Measurements from ENCODE around the genes HLCS, RIPPLY3, VPS26C and ETS2.

GRCh38 chr21:36965933-36966998 lies at the start of gene HLCS:
TSS of gene HLCS (minus strand) at chr21:36966669.
- PRO-cap, 2 experiments = peak in 2 of 2 experiments; most common plus-strand start chr21:36966461 (in 2); most common minus-strand start chr21:36966389 (in 1)

- PRO-cap, 2 experiments = no peak in any of the 2 experiments
Observed at GRCh38 chr21:36994518-36995230, 11.8 kb upstream of the RIPPLY3 start.

DNA sequence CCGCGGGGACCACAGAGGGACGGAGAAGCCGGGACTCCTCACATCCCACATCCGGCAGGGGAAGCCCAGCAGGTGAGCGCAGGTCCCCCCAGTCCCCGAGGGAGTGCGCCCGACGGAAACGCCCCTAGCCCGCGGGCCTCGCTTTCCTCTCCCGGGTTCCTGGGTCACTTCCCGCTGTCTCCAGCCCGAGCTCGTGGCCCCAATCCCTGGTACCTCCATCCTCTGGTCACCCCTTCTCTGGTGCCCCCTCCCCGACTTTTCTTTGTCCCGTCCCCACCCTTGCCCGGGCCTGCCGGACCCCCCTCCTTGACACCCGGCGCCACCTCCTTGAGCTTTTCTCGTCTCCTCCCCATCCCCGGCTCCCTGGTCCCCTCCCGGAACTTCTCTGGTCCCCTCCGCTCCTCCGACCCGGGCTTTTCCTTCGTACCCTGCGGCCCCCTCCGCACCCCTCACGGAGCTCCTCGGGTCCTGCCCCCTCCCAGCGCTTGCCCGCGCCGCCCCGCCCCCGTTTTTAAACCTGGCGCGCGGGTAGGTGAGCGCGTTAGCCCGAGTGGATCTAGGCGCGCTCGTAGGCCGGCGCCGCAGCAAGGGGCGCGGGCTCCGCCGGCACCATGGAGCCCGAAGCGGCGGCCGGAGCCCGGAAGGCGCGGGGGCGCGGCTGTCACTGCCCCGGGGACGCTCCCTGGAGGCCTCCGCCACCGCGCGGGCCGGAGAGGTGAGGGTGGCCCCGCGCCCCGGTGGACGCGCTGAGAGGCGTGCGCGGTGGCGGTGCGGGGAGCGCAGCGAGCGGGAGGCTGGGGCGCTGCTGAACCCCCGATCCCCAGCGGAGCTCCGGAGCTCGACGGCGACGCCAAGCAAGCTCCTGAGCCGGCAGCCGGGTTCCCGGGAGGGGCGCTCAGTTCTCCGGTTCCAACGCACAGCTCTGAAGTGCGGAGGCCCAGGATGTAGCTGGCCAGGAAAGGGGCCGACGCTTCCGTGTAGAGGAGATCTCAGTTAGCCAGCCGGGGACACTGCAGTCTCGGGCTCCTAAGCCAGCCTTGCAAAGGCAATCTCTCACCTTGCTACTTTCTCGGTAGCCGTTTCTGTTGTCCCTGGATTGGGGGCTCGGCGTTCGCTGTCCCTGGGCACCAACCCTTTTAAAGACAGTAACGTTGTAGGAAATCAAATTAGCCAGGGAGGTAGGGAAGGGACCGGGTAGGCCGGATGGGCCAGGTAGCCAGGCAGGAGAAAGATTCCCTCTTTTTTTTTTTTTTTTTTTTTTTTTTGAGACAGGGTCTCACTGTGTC lies at the start of gene RIPPLY3:
Gene RIPPLY3 (plus strand): TSS at position 541 of the 1,286 bp plus-strand sequence.
- PRO-cap, 2 experiments = peak in 1 of 2 experiments; most common plus-strand start position 984 of the sequence (in 1); most common minus-strand start position 950 of the sequence (in 1)

DNA sequence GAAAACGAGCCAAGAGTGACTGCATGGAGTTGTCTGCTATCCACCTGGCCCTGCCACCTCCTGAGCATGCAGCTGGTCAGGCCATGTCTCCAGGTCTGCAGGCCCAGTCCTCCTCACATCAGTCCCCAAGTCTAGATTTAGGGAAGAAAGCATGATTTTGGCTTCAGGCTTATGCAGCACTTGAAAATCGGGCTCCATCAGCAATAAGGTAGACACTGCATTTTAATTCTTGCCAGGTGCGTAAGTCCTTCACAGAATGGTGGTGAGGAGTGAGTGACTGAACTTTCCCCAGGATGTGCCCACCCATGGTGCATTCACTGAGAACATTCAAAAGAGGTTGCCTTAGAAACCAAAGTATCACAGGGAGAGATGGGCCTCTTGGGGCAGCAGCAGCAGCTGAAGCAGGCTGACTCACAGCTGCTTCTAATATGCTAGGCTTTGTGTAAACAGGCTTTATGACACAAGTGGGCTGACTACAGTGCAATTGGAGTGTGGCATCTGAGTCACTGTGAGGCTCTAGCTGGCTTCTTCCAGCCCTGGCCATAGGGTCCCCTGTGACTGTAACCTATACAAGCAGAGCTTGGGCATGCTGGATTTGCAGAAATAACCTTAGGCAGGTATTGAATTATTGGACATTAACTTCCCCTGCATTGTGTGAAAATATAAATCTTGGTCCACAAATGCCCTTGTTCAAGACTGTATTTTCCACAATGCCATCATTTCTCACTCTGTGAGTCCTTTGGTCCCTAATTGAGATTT lies 12.6 kb downstream of the PIGP start:
- PRO-cap, 2 experiments = no peak in any of the 2 experiments

DNA sequence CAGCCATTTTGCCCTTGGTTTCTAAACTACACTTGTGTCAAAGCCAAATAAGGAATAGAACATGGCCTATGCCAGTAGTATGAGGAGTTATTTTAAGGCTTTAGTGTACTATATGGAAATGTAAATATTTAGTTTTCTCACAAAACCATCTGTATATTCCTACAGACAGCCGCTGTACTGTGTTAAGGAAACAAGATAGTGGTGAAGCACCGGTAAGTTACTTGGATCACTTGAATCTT lies 86.4 kb downstream of the TTC3 start:
- PRO-cap, 2 experiments = peak in 1 of 2 experiments; most common plus-strand start position 185 of the sequence (in 1)

GRCh38 chr21:37165318-37166142 lies 92.5 kb downstream of the TTC3 start:
- PRO-cap, 2 experiments = no peak in any of the 2 experiments

DNA sequence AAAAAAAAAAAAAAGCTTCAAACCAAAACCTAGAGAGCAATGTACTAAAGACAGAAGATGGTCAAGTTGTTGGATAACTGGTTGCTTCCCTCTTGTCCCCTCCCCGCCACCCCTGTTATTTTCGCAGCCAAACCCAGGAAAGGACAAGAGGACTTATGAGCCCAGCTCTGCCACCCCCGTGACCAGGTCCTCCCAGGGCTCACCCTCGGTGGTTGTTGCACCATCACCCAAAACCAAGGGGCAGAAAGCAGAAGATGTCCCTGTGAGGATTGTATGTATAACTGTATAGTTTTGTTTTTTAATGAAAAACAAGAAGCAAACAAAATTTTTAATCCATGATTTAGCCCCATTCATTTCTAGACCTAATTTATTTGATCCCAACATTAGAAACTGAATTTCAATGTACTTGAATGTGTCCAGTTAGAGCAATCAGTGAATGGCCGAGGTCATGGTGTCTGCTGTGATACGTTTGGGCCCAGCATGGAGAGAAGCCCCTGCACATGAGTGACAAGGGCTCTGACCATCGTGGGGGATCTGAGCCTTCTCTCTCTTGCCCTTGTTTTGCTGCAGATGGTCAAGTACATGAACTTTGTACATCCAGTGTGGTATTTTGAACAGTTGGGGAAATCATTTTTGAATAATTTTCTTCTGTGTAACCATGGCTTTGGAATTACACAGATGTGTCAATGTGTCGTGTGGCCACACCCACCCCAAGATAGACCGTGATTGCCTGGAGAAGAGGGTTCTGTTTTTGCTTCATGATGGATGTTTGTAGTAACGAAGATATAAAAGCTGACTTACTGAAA lies 69.2 kb downstream of the VPS26C start:
- PRO-cap, 2 experiments = no peak in any of the 2 experiments

- PRO-cap, 2 experiments = peak in 2 of 2 experiments; most common plus-strand start chr21:37267695 (in 1); most common minus-strand start chr21:37267334 (in 2)
Observed at GRCh38 chr21:37267225-37267810, at the start of gene VPS26C. TSS of gene VPS26C (minus strand) at chr21:37267334.

DNA sequence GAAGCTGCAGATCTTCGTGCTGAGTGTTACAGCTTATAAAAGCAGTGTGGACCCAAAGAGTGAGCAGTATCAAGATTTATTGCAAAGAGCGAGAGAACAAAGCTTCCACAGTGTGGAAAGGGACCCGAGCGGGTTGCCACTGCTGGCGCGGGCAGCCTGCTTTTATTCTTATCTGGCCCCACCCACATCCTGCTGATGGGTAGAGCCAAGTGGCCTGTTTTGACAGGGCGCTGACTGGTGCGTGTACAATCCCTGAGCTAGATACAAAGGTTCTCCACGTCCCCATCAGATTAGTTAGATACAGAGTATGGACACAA lies 15.4 kb upstream of the VPS26C start:
- PRO-cap, 2 experiments = no peak in any of the 2 experiments

DNA sequence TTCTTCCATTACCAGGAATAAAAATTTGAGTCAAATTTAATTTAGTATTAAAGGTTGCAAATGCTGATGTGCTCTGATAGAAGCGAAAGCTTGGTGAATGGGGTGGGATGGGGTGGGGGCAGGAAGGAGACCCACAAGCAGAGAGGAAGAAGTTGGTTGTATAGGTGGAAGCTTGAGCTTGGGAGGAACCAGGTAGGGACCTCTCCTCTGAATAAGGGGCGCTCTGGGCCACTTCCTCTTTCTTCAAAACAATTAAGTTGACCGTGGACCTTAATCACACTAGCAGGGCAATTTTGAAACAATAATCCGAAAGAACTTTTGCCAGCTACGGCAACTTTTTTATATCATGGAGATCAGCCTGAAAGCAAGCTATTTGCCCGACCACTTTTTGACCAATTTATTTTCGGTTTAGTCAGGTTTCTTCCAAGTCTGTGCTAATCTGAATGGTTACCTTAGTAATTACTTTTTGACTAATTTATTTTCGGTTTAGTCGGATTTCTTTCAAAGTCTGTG lies 1.8 kb upstream of the DYRK1A start:
- PRO-cap, 2 experiments = no peak in any of the 2 experiments

- PRO-cap, 2 experiments = no peak in any of the 2 experiments
Observed at GRCh38 chr21:37369287-37370270, 3.0 kb downstream of the DYRK1A start.

DNA sequence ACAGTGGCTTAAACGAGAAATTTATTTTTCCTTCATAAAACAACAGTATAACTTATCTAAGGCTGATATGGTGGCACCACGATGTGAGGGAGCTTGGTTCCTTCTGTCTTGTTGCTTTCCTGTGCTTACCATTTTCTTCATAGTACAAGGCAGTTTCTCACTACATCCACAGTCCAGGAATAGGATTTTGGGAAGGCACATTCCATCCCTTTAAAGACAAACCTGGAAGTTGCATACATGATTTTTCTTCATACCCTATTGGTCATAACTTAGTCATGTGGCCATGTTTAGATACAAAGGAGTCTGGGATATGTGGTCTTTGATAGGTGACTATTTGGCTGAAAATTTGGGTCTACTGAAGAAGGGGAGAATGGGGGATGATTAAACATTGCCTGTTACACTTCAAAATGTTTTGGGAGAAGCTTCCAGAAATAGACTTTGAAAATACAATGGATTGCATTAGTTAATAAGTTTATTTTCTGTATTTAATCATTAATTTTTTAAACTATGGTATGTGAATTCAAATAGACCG lies 7.0 kb downstream of the DYRK1A start:
- PRO-cap, 2 experiments = no peak in any of the 2 experiments

GRCh38 chr21:37512037-37512713 lies 145.6 kb downstream of the DYRK1A start:
- PRO-cap, 2 experiments = no peak in any of the 2 experiments

GRCh38 chr21:37517128-37517905 lies 150.7 kb downstream of the DYRK1A start:
- PRO-cap, 2 experiments = no peak in any of the 2 experiments

GRCh38 chr21:37855802-37856215 lies 60.4 kb downstream of the KCNJ6 start:
- PRO-cap, 2 experiments = no peak in any of the 2 experiments

DNA sequence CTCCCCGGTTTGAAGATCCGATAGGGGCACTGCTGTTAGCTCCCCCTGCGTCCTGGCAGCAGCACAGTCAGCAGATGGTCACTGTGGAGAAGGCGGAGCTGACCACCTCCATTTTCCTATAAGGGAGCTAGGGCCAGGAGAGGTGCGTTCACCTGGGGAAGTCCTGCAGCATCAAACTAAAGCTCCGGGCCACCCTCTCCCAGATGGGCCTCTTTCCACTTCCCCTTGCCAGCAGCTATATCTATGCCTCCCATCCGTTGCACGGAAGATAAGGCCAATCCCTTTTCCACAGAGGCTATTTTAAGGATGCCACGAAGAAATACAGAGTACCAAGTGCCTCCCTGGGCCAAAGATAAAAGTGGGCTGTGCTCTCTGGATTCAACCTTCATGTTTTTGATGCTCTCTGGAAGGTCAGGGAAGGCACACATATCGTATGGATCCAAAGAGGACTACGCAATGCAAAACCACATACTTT lies 7.7 kb downstream of the ERG start:
- PRO-cap, 2 experiments = no peak in any of the 2 experiments

DNA sequence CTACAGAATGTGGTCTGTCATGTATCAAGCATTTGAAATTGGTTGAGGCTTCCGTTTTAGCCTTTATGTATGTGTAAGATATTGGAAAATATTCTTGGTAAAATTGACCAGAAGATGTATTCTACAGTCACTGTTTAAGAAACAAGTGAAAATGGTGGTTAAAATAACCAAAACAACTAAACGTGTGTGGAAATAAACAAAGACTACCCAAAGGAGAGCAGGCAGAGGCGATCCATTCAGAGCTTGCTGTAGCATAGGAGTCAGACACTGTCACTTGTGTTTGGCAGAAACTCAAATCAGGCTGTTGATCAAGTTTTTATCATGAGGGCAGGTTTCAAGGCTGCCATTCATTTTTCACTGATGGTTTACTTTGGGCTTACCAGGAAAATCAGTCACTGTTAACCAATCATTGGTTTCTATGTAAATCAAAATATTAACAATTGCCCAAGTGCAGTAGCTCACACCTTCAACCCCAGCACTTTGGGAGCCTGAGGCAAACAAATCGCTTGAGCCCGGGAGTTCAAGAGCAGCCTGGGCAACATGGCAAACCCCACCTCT lies 21.3 kb upstream of the ETS2 start:
- PRO-cap, 2 experiments = peak in 1 of 2 experiments; most common minus-strand start position 248 of the sequence (in 1)

DNA sequence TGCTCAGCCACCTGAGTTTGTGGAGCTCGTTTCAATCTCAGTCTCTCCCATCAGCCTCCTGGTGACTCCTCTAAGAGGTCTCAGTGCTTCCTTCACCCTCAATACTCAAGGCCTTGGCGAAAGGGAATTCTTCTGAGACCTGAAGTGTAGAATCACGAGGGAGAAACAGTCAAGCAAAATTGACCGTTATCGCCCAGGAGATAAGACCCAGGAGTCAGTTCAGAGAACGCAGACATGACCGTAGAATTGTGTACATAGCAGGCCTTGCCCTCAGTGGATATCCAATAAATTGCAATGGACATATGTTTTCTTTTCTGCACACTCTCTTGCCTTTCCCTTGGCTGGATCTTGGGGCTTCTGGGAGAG lies 15.7 kb upstream of the ETS2 start:
- PRO-cap, 2 experiments = no peak in any of the 2 experiments

DNA sequence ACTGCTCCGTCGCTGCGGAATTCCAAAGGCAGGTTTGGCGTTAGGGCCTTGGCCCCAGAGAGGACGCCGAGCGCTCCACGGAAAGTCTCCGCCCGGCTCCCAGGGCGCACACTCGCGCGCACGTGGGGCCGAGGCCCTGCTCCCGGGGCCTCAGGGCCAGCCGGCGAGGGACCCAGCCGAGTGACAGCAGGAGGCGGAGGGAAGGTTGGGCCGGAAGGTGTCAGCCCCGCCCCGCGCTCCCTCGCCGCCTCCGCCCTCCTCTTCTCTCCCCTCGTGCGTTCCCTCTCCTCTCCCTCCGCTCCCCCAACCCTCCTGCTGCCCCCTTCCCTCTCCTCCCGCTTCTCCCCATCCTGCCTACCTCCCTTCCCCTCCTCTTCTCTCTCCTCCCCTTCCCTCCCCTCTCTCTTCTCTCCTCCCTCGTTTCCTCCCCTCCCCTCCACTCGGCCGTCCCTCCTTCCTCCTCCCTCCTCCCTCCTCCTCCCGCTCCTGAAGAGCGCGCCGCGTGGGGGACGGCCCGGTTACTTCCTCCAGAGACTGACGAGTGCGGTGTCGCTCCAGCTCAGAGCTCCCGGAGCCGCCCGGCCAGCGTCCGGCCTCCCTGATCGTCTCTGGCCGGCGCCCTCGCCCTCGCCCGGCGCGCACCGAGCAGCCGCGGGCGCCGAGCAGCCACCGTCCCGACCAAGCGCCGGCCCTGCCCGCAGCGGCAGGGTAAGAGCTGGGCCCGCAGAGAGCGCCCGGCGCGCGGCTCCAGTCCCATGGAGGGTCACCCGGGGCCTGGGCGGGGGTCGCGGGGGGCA lies at the start of gene ETS2:
Gene ETS2 (plus strand): TSS at position 517 of the 797 bp plus-strand sequence.
- PRO-cap, 2 experiments = peak in 2 of 2 experiments; most common plus-strand start position 517 of the sequence (in 2); most common minus-strand start position 185 of the sequence (in 2)

GRCh38 chr21:38812940-38813684 lies 7.4 kb downstream of the ETS2 start:
- PRO-cap, 2 experiments = no peak in any of the 2 experiments

Data from Colon Carcinoma Metastatic in the Lung (tissue), 2 donors.